ENCODE data around the genes RNFT2 and HRK.

GRCh38 chr12:114448343-114449078 is 42.6 kb upstream of the TBX5 start:
- RRBS, 2 experiments, result 19 to 46% methylated on average over 11 to 16 of the region's 47 CpGs

- RRBS, 2 experiments, result 2% methylated on average over 8 of the region's 60 CpGs
Measured at GRCh38 chr12:114671519-114672591, 12.1 kb downstream of the TBX3 start.

- RRBS, 2 experiments, result no CpG with 5 or more reads among the region's 8 CpGs
Measured at GRCh38 chr12:115335708-115336135, 651.7 kb upstream of the TBX3 start.

DNA sequence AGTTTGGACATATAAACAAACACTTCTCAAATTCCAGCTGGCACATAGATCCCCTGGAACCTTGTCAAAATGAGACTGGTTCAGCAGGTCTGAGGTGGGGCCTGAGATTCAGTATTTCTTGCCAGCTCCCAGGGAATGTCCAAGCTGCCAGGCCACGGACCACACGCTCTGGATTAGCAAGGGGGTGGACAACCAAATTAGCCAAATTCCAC is 789.3 kb upstream of the TBX3 start:
- RRBS, 2 experiments, result no CpG with 5 or more reads among the region's 2 CpGs

- RRBS, 2 experiments, result no CpG with 5 or more reads among the region's 14 CpGs
Measured at GRCh38 chr12:115504271-115505114, 773.0 kb downstream of the MED13L start.

DNA sequence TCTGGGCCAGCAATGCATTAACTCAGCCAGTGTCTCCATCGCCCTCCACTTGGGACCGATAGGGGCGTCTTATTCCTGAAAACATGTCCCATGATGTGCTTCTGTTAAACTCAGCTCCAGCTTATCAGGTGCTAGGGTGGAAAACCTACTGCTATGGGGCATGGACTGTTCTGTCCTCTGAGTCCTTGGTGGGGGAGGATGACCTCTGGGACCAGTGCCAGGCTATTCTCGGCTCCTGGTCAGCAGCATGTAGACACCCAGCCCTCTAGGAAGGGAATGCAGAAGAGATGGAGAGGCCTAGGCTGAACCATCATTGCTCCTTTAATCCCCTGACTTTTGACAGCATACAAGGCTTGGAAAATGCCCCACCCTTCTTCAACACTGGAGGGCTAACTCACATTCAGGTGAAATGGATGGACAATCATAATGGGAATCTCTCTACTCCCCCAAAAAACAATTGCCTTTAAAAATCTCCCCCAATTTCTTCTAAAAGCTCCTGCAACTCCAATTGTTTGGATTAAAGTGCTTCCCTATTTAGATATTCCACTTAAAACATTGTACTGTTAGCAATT is 486.1 kb downstream of the MED13L start:
- RRBS, 2 experiments, result no CpG with 5 or more reads among the region's 4 CpGs

- RRBS, 2 experiments, result no CpG with 5 or more reads among the region's 8 CpGs
Measured at GRCh38 chr12:115835856-115836158, 441.7 kb downstream of the MED13L start.

DNA sequence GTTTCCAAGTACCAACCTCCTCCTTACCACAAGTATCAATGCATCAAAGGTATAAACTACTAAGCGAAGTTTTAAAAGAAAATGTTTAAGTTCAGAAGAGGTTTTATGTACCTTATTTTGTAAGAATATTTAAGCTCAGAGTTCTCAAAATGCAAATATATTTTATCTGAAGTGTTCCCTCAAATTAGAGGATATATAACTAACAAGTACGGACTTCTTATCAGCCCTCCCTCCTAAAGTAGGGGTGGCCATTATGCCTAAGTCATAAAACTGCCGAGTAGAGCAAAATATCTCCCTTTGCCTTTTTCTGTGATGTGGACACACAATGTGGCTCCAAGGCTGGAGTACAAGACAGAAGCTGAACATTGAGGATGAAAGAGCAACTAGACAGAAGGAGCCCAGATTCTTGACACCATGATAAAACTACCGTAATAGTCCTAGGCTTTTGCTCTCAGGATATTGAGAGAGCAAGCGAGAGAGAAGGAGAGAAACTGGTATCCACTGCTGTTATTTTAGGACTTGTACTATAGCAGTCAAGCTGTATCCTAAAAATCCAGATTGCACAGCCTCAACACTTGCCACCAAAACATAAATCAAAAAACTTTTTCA is 120.9 kb downstream of the MED13L start:
- RRBS, 2 experiments, result no CpG with 5 or more reads among the region's 5 CpGs

- RRBS, 2 experiments, result no CpG with 5 or more reads among the region's 3 CpGs
Measured at GRCh38 chr12:116228819-116229414, 48.6 kb downstream of the MED13L start.

DNA sequence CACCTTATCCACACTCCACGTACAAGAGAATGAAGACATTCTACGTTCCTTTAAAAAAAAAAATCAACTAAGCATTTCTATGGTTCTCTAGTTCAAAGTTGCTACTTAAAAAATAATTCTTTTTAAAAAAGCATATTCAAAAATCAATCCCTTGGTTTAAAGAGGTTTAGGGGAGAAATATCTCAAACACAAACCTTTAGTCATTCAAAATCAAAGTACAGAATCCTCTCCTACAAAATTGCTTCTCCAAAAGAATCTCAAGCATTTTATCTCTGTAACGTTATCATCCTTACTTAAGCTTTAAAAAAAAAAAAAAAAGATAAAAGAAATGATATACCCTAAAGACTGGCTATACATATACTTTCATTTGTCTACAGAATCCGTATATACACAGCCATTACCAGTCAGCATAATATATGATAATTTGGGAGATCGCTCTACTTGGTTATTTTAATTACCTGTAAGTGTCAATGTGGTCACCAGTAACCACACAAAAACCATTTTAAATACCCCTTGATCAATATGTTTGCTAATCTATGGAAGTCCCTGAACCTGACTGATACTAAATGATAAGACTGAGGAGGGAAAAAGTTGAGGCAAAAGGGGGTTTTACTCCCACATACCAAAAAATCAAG is 2.7 kb downstream of the MED13L start:
- RRBS, 2 experiments, result no CpG with 5 or more reads among the region's 5 CpGs

DNA sequence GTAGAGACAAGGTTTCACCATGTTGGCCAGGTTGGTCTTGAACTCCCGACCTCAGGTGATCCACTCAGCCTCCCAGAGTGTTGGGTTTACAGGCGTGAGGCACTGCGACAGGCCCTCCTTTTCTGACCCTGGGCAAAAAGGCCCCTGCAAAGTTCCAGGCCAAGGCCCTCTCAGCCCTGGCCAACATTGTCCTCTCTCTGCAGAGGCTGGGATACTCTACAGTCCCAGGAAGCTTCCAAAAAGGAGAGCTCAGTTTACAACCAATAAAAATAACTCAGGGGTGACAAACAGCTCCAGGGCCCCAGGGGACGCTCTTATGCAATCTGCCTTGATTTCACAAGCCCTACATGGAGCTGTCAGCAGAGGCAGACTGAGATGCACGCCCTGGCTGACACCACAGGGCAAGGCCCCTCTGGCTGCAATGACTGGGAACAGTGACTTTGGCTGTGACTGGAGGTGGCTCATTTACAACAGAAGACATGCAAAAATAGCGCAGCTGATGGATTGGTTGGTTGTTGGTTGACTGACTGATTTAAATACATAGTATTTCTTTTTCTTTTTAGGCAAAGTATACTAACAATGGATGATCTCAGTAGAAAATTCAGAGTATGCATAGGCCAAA is 129.0 kb upstream of the MED13L start:
- RRBS, 2 experiments, result no CpG with 5 or more reads among the region's 6 CpGs

GRCh38 chr12:116508618-116509298 is 50.4 kb upstream of the MAP1LC3B2 start:
- RRBS, 2 experiments, result no CpG with 5 or more reads among the region's 28 CpGs

- RRBS, 2 experiments, result 79% methylated on average over 2 of the region's 16 CpGs; no CpG with 5 or more reads in 1 of the 2 experiments
Measured at GRCh38 chr12:116693164-116693758, 44.6 kb downstream of the SPRING1 start.

DNA sequence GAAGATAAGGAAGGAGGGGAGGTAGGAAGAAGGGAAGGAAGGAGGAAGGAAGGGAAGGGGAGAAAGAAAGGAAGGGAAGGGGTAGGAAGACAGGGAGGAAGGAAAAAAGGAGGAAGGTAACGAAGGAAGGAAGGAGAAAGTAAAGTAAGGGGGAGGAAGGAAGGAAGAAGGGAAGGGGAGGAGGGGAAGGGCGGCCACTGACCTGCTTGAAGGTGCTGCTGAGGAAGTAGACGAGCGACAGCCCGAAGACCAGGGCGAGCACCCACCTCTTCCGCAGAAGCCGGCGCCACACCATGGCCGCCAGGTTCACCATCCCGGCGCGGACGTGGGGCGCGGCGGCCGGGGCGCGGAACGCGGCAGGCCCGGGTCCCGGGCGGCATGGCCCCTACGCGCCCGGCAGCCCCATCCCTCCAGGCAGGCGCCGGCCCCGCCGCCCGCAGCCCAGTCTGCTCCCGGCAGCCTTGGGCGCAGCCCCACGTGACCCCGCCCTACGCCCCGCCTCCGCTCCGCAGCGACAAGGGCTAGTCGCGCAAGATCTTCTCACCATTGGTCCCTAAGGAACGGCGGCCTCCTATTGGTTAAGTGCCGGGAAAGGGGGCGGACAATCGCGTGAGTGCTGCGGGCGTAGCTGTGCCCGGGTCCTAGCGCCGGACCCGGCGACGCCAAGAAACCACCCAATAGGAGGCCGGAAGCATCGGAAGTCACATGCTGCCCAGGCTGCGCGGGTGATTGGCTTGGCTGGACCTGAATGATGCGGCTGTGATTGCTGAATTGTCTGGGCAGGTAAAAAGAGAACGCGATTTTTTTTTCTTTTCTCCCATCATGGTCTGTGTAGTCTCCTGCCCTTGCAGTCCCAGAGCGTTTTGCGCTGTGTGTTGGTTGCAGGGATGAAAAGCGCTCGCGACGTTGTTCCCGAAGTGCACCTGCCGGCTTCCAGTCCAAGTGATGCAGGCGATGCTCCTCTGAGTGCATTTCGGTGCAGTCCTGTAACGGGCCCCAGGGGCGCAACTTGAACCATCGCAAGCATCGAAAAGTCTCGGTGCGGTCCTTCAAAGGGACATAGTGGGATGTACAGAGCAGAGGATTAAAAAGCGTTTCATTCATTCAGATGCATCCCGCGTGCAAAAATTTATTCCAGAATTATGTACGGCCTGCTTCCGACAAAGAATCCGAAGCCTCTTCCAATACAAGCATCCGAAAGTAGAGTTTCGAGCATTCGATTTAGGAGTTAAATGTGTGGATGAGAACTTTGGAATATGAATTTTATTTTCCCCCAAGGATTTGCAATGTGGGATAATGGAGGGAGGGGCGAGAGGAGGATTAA is at the start of gene RNFT2:
TSS of gene RNFT2 (plus strand) at position 728 of the 1,324 bp plus-strand sequence.
- RRBS, 2 experiments, result 1% methylated on average over 7 of the region's 91 CpGs

DNA sequence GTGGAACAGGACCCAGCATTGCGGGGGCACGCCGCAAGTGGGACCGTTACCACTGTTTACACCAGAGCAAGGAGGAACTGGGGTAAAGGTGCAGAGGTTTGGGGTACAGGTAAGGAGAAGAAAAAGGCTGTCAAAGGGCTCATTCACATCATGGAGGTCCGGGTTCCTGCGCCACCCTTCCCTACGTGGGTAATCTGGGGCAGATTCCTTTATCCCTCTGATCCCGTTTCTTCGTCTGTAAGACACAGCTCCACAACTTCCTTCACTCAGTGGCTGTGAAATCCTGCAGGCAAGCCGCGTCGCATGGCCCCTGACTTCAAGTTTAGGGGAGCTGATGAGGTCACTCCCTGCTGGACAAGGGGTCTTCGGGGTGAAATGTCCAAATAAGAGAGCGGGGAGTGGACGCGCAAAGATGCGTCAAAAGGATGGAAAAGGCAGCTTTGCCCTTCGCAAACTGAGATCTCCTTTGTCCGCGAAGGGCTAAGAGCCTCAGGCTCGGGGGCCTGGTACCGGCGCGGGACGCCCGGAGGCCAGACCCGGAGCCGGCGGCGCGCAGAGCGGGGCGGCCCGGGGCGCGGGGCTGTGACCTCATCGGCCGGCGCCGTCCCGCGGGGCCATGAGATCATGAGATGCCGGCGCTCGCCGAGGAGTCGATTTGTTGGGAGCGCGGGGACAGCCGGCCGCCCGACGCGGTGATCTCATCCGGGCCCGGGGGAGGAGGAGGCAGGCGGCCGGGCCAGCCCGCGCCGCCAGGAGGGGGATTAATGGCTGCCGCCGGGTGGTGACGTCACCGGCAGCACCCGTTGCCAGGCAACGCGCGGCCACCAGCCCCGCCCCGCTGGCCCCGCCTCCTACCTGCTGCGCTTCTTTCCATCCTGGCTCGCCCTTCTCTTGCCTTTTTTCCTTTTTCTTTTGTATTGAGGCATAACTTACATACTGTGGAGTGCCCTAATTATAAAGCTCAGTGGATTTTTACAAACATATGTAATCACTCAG is 62.1 kb downstream of the HRK start:
- RRBS, 2 experiments, result under 1 to 1% methylated on average over 14 of the region's 74 CpGs

DNA sequence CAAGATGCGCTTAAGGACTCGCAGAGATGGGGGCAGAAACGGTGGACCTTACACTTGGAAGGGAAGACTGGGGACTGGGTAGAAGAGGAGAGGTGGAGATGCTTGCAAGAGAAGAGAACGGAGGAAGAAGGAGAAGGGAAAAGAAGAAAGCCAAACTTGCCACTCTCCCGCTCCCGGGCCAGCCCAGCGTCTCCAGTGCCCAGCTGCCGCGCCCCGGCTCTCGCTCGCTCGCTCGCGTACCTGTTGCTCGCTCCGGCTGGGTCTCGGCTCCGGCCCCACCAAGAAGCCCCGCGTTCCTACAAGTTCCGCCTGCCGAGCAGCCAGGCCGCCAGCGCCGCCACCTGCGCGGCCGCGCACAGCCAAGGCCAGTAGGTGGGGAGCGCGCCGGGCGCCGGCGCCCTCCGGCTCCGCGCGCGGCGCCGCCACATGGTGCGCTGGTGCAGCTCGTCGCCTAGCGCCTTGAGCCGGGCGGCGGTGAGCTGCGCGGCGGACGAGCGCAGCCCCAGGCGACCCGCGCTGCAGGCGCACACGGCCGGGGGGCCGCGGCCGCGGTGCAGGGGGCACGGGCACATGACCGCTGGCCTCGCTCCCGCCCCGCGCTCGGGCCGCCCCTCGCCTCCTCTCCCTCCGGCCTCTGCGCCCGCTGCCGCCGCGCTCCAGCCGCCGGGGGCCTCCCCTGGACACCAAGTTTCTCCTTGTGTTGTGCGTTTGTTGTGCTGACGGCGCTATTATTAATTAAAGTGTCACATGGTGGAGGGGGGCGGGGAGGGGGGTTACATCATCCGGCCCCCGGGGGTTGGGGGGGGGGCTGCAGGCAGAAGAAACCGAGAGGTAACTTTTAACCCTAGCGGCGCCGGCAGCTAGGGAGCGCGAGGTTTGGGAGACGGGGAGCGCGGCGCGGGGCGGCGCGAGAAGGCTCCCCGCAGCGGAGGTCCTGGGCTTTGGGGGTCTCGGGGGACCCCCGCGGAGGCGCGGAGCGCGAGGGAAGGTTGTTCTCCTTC is at the start of gene HRK:
TSS of gene HRK (minus strand) at position 706 of the 1,001 bp plus-strand sequence.
- RRBS, 2 experiments, result 2% methylated on average over 60 of the region's 111 CpGs

DNA sequence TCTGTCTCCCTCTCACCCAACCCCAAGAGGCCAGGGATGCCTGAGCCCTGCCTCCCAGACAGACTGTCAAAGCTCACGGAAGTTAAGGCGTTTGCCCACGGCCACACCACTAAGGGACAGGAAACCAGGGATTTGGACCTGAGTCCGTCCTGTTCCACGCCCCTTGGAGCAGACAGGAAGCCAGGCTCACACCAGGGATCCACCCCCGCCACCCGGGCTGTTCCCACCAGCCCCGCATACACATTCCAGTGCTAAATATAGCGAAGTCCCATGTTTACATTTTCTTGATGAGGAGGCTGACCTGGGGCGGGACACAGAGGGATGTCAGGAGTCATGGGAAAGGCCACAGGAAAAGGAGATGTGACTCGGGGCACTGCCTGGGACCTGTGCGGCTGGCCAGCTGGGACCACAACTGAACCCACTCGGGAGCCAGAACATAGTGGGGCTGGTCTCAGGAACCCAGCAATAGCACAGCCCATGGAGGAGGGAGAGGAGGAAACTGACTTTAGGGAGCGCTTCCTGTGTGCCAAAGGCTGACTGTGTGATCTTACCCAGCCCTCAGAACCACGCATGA is 51.0 kb downstream of the TESC start:
- RRBS, 2 experiments, result no CpG with 5 or more reads among the region's 15 CpGs

DNA sequence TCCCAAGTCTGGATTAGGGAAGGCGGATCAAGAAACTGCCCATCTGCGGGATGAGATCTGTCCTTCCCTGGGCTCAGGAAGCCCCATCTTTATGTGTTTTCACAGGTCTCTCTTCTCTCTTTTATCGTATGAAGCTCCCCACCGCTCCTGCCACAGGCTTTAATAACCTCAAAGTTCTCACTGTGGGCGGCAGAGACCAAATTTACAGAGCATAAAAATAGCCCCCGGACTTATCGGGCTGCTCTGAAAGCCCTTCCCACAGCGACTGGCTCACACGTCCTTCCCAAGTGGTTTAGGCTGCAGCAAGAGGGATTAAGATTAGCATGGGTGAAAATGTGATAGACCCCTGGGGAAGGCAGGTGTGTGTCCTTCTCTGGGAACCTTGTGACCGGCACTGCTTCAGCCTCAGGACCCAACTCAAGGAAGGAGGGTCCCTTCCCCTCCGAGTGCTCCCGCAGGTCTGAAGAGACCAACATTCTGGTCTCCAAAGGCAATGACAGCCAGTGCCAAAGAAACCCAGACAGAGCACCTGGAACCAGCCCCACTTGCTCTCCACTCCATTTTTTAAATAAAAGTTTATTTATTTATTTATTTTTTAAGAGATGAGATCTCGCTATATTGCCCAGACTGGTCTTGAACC is 47.7 kb downstream of the TESC start:
- RRBS, 2 experiments, result no CpG with 5 or more reads among the region's 13 CpGs

DNA sequence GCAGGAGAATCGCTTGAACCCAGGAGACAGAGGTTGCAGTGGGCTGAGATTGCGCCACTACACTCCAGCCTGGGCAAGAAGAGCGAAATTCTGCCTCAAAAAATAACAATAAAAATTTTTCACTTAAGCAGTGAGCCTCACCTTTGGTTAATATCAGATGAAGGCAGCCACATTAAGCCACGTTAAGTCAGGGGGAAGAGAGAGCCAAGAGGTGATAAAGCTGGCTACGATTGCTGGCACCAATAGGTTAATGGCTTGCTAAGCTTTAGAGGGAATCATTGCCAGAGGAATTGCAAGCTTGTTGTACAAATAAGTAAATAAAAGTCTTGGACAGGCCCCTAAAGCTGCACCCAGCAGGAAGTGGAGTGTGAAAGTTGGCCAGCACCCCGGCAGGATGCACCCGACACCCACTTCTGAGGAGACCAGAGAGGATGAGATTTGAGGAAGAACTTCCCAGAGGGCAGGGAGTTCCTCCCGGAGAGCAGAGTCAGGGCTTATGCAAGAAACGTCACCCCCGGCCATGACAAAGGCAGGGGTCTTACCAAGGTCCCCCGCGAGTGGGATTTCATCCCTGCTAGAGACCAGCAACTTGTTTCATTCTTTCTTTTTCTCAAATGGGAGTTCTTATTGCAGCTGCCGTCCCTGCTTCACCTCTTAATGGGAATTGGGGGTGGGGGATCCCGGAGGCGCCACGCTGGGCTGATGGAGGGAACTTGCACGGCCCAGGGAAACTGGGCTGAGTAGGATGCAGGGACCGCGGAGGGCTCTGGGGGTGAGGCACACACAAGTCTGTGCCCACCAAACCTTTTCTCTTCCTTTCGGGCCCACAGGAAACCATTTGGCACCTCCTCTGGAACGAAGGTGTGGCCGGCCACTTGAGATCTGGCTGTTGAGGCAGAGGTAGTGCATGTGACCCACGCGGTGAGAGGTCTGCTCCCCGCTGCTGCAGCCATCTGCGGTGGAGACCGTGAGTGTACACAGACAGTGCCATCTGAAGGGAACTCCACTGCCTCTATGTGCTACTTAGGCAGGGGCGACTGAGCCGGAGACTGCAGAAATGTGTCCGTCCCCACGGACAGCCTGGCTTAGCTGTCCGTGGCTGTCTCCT is 41.7 kb upstream of the TESC start:
- RRBS, 2 experiments, result 89 to 94% methylated on average over 3 to 4 of the region's 32 CpGs

- RRBS, 2 experiments, result 9 to 17% methylated on average over 1 to 2 of the region's 35 CpGs
Measured at GRCh38 chr12:117875520-117876483, 93.0 kb downstream of the KSR2 start.

All from NT2/D1 (cell line).